T47D (cell line): ENCODE data around the genes GNA13 and APOH.

DNA sequence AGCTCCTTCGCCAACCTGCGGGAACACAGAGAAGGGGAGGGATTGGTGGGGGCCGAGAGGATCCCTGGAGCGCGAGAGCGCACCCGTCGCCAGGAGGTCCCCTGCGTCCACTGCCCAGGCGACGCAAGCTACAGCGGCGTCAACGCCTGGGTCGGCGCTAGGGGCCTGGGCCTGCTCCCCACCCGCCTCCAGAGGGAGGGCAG, 118.8 kb upstream of the SMURF2 start:
- RRBS = no CpG with 5 or more reads among the region's 17 CpGs

- RRBS = 3% methylated on average over 6 of the region's 82 CpGs
Observed at GRCh38 chr17:64974892-64975898, 55.9 kb upstream of the LRRC37A3 start.

GRCh38 chr17:64990810-64991388, 65.6 kb downstream of the GNA13 start:
- RRBS = no CpG with 5 or more reads among the region's 10 CpGs

DNA sequence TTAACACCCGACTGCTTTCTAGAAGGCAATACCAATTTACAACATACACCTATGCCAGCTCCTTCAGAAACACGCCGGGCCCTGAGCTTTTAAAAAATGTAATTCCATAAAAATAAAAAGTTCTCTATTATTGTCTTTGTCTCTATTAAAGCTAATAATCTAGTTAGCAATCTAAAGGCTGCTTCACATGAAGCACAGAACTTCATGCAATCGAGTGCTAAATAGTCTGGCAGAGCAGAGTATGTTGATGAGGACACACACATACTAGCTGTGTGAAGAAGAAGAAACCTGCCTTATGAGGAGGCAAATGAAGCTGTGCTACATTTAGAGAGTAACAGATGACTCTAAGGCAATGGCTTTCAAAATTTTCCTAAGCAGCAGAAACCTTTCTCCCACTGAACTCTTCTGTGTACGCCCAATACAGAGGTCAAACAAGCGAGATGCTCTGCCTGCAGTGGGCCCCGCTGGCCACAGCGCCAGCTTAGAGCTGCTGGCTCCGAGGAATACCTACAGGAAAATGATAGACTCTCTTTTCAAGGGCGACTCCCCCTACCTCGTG, 39.3 kb downstream of the GNA13 start:
- RRBS = no CpG with 5 or more reads among the region's 11 CpGs

- RRBS = no CpG with 5 or more reads among the region's 11 CpGs
Observed at GRCh38 chr17:65022817-65023694, 33.5 kb downstream of the GNA13 start.

DNA sequence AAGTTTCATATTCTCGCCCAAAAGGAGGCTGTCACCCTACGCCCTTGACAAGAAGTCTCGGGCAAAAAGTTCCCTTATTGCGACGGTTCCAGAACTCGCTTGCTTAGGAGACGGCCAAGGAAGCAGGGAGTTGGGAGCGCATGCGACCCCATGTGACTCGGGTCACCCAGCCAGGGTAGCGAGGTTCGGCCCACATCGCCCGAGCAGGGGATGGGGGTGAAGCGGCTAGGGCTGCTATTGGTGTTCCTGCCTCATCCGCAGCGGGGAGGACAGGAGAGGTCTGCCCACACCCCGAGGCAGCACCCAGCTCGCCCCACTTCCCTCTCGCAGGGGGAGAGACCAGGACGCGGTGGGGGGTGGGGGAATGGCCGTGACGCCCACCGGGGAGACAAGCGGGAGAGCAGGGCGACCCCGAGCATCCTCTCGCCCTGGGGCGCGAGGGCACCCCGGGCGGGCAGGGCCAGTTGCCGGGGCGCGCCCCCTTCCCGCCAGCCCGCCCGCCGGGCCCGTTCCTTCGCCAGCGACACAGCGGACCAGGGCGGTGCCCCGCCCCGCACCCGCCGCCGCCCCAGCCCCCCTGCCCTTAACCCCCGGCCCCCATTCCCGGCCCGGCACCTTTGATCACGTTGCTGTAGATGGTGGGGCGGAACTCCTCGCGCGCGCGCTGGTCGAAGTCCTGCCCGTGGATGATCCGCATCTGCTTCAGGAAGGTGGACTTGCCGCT, 682 bp downstream of the GNA13 start:
- RRBS = 2% methylated on average over 17 of the region's 64 CpGs

DNA sequence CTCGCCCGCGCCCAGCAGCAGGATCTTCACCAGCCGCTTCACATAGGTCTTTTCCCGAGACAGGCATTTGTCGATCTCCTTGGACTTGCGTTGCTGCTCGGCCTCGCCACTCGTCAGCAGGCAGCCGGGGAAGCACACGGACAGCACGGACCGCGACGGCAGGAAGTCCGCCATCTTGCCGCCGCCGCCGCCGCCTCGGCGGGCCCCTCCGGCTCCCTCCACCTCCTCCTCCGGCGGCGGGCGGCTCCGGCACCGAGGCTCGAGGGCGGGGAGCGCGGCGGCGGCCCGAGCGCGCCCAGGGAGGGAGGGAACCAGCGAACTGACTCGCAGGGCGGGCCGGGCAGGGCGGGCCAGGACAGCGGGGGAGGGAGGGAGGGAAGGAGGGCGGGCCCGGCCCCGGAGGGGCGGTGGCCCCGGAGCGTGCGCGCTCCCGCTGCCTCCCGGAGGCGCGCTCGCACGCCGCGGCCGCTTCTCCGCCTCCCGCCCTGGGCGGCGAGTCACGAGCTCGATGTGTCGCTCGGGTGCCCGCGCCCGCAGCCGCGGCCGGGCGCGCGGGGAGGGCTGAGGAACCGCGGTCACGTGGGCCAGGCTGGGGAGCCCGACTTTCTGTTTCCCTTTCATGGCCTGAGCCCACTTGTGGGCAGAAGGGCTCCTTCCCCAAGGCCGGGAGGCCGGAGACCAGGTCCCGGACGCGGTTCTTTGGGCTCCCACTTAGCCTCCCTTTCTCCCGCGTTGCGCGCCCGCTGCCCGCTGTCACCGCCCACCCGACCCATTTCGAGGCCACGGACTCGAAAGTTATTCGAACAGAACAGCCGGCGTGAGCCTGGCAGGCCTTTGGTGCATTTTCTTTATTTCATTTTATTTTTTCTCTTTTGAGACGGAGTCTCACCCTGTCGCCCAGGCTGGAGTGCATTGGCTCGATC, at the start of gene GNA13:
Gene GNA13, minus strand, starts transcription at position 321 of the 923 bp plus-strand sequence.
- RRBS = under 1% methylated on average over 59 of the region's 106 CpGs

GRCh38 chr17:65181616-65182777, 44.8 kb downstream of the RGS9 start:
- RRBS = no CpG with 5 or more reads among the region's 19 CpGs

DNA sequence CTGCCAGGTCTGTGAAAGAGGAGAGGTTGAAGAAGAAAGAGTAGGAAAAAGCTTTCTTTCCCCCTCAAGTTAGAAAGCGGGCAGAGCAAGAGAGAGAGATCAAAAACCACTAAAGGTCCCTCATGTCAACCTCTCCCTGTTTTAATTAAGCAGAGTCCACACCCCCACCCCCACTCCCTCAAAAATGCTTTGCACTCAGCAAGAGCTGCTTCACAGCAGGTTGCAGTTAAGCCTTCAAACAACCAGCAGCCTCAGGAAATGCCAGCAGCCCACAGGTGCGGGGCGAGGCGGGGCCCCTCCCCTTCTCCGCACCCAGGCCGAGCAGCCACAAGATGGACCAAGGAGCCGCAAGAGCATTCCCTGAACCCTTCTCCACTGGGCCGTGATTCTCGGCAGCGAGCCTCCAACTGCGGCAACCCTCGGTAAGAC, 66.3 kb downstream of the AXIN2 start:
- RRBS = no CpG with 5 or more reads among the region's 12 CpGs

GRCh38 chr17:65712406-65712876, 151.0 kb upstream of the AXIN2 start:
- RRBS = no CpG with 5 or more reads among the region's 7 CpGs

DNA sequence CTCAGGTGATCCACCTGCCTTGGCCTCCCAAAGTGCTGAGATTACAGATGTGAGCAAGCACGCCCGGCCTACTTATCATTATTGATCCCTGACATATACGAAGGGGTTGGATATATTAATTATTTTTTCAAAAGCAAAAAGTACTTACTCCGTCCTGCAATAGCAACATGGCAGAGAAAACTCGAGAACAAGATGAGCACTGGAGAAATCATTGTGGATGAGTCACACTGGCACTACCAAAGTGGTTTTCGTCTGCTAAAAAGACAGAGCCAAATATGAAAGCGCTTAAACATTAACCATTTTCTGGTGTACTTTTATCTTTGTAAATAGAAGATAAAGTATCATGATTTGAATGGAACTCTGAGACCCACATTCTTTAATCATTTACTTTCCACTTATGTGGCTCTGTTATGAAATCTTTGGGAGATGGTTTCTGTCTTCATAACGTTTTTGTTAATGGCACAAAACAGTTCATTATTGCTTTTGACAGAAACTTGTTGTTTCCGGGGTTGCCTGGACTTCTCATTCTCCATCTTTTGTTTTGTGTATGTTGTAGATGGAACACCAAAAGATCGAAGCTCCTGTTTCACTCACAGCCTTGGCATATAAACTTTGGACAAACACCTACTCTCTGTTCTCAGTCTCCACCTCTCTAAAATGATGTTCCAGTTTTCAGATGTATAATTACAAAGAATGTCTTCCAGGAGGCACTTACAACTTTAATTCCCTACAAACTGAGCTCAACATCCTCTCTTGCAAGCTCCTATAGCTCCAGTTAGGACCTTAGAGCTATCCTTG, at the start of gene APOH:
Gene APOH, minus strand, starts transcription at position 248 of the 798 bp plus-strand sequence.
- RRBS = no CpG with 5 or more reads among the region's 10 CpGs

GRCh38 chr17:66230889-66231387, 1.7 kb upstream of the APOH start:
- RRBS = no CpG with 5 or more reads among the region's 4 CpGs

DNA sequence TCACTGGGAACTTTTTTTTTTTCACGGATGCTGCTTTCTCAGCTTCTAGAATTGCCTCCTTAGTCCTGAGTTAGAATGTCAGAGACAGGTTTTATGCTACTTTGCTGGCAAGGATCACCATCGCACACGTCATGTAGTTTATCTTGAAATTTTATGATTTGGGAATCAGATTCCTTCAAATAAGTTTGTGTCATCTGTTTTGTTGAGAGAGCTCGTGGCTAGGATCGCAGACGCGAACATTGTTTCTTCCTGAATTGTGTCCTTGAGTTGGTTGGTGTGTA, 51.4 kb downstream of the PRKCA start:
- RRBS = no CpG with 5 or more reads among the region's 7 CpGs

- RRBS = no CpG with 5 or more reads among the region's 2 CpGs
Observed at GRCh38 chr17:66509156-66509468, 206.7 kb downstream of the PRKCA start.

- RRBS = no CpG with 5 or more reads among the region's 10 CpGs
Observed at GRCh38 chr17:66509469-66510556, 207.4 kb downstream of the PRKCA start.

GRCh38 chr17:66697761-66698617, 136.9 kb upstream of the CACNG5 start:
- RRBS = no CpG with 5 or more reads among the region's 1 CpG

DNA sequence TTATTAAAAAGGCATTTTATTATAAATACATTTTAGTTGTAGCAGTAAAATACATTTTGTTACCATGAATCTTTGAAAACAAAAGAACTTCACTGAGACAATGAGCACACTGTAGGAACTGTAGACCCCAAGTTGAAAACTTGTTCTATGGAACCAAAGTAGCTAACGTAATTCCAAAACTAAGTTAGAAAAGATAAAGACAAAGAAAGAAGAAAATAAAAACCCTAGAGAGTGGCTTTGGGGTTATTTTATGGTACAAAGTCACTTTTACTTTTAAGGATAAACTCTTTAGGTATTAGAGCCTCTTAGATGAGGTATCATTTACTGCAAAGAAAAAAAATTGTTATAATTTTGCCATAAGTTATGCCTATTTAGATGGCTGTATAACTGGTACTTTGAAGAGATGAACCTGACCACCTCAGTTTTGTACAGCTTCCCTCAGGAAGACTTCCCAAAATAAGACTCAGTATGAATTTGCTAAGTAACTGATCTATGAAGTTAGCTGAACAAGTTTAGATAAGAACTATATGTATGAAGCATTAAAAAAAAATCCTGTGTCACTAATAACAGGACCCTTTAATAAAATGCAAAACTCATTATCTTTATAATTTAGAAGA, 26.2 kb downstream of the CACNG1 start:
- RRBS = no CpG with 5 or more reads among the region's 1 CpG

DNA sequence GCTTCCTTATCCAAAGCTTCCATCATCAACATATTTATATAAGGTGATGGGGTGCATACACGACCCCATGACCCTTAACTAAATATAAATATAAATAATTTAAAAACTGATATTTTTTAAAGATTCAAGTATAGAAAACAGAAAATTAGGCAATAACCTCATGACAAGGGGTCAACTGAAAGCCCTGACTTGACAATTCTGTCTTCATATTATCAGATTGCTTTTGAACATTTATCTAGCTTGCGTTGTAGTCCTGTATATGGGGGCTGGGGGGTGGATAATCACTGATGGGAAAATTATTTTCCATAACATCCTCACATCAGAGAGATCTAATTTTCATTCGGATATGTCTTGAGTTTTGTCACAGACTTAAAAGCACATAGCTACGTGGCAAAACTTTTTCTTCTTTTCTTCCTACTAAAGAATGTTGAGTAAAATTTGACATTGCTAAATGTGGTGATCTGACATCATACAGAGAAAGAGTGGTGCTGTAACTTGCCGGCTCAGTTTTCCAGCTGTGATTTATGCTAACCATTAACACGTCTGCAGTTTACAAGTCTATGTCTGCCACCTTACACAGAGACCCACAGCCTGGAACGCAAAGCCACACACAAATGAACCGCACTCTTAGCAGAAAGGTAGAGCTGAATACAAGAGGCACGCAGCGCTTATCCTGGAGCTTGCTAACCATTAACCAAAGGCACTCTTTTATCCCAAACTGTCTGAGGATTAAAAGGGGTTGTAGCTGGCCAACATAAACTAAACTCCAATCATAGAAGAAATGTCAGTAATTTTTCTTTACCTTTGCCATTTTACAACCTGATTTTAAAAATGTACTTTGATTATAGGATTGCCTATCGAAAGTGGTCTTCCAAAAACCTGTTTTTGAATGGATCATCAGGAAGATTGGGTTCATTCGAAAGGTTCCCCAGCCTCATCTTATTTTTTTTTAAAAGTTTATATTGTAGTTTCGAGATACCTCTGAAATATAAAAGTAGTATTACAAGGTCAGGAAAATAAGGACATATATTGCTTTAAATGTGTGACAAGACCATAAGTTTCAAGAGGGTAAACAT, 31.9 kb downstream of the CACNG1 start:
- RRBS = no CpG with 5 or more reads among the region's 13 CpGs

- RRBS = no CpG with 5 or more reads among the region's 5 CpGs
Observed at GRCh38 chr17:67171858-67172271, 73.1 kb downstream of the HELZ start.

DNA sequence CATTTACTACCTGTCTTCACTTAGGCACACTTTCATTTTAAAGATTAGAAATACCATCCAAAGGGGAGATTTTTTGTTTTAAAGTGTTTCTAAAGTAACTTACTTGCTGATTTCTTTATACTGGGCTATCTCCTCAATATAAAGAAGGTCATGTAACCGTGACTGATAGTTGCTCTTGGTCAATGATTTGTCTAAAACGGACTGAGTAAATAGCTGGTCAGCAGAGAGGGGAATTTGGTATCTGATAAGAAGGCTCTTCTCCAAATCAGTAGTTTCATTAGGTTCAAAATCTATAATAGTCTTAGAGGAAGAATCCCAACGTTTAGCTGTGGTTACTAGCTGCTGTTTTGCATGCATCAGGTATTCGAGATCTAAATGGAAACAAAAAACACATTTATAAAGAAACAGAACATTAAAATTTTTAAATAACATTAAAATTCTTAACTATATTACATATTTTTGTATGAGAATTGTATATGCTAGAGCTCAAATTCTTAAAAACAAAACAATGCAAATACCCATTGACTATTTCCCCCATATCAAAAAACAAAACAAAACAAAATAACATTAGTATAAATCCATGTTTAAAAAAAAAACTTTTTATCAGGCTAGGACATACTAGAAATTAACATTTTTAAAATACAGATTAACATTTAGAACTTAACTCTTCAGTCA, 66.3 kb downstream of the HELZ start:
- RRBS = no CpG with 5 or more reads among the region's 4 CpGs